Foreskin fibroblast (primary cell): Measurements from ENCODE around the gene TPM4.

DNA sequence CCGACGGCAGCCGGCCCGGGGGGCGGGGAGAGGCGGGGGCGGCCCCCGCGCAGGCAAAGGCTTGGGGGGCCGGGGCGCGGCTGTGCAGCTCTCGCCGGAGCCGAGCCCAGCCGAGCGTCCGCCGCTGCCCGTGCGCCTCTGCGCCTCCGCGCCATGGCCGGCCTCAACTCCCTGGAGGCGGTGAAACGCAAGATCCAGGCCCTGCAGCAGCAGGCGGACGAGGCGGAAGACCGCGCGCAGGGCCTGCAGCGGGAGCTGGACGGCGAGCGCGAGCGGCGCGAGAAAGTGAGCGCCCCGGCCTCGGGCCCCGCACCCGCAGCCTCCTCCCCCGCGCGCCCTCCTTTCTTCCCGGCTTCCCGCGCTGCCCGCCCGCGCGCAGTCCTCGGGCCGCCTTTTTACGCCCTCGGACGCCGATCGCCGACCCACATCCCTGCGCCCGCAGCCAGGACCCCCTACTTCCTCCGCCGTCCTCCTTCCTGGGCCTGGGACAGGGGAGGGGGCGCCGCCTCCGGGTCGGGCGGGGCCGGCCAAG lies at the start of gene TPM4:
Gene TPM4, plus strand, starts transcription at position 83 of the 532 bp plus-strand sequence.
- RRBS, result 2% methylated on average over 25 of the region's 74 CpGs

DNA sequence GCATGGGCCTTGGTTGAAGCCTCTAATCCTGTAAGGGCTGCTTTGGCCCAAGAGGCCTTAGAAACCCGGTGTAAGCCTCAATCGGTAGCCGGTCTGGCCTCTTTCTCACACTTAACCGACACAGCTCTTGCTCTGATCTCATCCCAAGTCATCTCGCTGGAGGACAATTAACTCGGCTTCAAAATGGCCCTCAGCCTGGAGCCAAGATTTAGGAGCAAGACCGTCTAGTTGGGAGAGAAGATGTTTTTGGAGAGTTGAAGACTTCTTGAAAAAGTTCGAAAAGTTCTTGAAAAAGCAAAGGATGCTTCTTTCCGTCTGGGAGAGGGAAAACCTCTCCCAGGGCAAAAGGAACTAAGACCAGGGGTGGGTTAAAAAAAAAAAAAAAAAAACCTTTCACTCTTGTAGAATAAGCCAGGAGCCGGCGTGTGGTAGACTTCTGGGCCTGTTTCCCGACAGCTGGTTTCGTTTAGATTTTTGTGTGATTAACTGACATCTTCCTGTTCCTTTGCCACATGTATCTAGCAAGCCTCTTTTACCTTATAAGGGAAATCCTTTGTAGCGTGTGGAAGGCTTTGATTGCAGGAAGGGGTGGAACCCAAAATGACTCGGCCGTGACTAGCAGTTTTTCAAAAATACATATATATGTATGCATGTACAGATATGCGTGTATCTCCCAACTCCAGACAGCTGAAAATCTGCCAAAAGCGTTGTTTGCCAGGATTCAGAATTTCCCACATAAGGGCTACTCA lies 2.3 kb downstream of the TPM4 start:
- RRBS, result no CpG with 5 or more reads among the region's 18 CpGs

GRCh38 chr19:16084425-16085066 lies 8.3 kb downstream of the TPM4 start:
- RRBS, result no CpG with 5 or more reads among the region's 11 CpGs

GRCh38 chr19:16132374-16133323 lies 10.8 kb upstream of the HSH2D start:
- RRBS, result 95% methylated on average over 7 of the region's 36 CpGs

GRCh38 chr19:16197080-16197353 lies 694 bp upstream of the AP1M1 start:
- RRBS, result no CpG with 5 or more reads among the region's 3 CpGs

DNA sequence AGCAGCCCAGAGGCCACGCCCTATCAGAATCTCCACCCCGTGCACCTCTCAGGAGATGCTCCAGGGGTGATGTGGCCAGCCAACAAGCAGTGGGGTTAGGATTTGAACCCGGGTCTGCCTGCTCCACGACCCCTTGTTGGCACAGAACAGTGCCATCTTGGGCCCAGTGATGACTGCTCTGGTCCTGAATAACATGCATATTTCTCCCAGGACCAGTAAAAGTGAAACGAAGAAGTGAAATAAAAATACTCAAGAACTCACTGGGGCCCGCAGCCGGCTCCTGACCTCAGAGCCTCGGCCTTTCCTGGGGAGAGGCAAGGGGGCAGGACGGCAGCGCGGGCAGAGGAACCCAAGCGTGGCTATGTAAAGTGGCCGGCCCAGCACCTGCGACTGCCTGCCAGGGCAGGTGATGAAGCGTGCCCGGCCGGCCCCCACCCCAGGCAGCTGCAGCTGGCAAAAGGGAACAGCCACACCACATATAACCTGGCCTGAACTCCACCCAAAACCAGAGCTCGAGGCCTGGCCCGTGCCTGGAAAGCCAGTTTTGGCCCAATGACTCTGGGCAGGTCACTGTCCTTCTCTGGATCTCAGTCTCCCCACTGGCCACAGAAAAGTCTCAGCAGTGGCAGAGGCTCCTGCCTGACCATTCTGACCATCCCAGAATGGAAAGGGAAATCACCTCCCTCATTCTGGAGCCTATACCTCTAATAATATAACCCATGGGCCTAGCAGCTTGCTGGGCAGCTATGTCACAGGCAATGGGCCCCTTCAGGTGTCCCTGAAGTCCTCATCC lies 62.2 kb downstream of the AP1M1 start:
- RRBS, result no CpG with 5 or more reads among the region's 19 CpGs

- RRBS, result 96% methylated on average over 2 of the region's 13 CpGs
These were observed 34.6 kb downstream of the KLF2 start for GRCh38 chr19:16359033-16359732.

DNA sequence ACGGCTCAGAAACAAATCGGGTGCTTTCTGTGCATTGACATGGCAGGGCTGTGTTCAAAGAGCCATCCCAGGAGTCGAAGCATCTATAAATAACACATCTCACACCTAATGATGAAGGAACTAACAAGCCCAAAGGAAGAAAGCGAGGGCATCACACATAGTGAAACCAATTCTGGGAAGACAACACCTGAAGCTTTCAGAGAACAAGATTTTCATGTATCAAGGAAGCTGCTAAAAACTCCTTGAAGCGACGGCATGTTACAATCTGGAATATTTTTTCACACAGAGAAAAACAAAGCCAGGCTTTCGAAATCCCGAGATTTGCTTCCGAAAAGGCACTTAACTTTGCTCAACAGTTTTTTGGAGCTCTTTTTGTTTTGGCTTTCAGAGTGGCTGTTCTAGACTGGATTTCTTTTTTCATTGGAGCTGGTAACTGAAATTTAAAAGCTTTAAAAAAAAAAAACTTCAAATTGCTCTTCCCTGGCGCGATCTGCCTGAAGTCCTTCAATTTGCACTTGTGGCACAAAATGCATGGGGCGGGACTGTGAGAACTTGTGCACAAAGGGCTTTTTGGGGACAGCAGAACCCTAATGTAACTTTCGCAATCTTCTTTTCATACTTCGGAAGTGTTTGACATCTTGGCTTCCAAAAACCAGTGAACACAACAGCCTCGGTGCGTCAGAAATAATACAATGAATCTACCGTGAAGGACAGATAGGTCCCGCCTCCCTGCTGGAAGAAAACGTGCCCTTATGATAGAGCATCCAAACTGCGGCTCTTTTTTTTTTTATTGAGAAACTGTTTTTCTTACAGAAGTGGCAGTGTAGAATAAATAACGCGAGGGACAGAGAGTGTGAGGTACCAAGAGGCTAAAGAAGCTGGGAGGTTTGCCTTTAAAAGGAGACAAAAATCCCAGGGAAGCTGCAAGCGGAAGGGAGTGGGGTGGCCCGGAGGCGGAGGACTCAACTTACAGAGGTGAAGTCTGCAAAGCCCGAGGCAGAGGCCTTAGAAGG lies 36.5 kb downstream of the KLF2 start:
- RRBS, result no CpG with 5 or more reads among the region's 26 CpGs

DNA sequence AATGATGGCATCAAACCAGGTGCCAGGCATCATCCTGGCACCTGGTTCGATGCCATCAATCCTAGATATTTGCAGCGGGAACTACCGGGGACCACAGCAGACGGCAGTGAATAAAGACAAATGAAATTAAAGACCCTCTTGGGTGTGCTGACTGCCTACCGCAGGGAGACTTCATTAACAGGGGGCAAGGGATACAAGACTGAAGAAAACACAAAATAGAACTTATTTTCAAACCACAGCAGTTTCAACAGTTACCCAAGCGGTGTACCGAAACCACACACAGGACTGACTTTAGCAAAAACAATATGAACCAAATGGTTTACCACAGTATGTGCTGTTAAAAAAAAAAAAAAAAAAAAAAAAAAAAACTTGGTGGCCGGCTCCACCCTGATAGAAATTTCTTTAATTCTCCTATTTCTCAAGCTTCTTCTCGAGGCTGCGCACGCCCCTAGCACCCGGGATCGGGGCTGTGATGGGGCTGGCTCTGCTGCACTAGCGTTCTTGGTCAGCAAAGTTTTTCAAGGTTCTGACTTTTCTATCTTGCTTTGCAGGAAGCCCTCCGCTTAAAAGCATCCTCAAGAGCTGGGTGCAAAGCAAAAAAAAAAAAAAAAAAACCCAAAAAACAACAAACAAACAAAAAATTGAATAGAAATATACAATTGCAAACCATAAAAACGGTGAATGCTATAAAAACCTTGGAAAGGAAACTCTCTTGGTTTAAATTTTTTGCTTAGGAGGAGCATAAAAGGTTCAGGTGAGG lies 42.7 kb downstream of the KLF2 start:
- RRBS, result 63% methylated on average over 5 of the region's 16 CpGs

- RRBS, result no CpG with 5 or more reads among the region's 27 CpGs
These were observed 48.9 kb downstream of the KLF2 start for GRCh38 chr19:16373216-16374154.

DNA sequence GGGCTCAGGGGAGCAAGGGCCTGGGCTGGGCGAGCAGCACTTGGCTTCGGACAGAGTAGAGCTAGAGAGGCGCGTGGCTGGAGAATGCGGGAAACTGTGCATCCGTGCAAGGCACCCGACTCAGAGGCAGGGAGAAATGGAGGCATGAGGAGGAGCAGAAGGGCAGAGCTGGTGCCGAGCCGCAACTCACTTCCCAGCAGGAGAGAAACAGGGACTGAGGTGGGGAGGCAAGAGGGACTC lies 10.8 kb downstream of the CHERP start:
- RRBS, result no CpG with 5 or more reads among the region's 9 CpGs

GRCh38 chr19:16542768-16543109 lies 502 bp upstream of the CHERP start:
- RRBS, result 1% methylated on average over 4 of the region's 17 CpGs

DNA sequence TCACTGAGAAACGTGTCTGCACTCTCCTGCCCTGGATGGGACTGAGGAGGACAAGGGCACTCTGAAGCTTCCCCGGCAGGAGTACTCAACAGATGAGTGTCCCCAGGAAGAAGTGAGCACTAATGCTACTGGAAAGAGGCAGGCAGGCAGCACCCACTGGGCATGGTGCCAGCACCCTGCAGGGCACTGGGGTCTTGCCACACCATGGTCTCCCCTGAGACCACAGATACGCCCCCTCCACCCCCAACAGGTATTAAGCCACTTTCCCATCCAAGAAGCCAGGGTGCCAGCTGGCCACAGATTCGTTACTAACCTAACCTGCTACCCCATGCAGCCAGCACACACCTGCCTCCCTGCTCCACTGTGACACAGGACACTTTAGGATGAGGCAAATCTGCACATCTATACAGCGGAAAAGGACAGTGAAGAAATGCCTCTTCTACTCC lies 17.8 kb upstream of the SLC35E1 start:
- RRBS, result no CpG with 5 or more reads among the region's 5 CpGs

- RRBS, result no CpG with 5 or more reads among the region's 4 CpGs
These were observed 19.0 kb upstream of the SLC35E1 start for GRCh38 chr19:16591008-16591751.

GRCh38 chr19:16961041-16961801 lies 65.4 kb downstream of the CPAMD8 start:
- RRBS, result no CpG with 5 or more reads among the region's 19 CpGs

DNA sequence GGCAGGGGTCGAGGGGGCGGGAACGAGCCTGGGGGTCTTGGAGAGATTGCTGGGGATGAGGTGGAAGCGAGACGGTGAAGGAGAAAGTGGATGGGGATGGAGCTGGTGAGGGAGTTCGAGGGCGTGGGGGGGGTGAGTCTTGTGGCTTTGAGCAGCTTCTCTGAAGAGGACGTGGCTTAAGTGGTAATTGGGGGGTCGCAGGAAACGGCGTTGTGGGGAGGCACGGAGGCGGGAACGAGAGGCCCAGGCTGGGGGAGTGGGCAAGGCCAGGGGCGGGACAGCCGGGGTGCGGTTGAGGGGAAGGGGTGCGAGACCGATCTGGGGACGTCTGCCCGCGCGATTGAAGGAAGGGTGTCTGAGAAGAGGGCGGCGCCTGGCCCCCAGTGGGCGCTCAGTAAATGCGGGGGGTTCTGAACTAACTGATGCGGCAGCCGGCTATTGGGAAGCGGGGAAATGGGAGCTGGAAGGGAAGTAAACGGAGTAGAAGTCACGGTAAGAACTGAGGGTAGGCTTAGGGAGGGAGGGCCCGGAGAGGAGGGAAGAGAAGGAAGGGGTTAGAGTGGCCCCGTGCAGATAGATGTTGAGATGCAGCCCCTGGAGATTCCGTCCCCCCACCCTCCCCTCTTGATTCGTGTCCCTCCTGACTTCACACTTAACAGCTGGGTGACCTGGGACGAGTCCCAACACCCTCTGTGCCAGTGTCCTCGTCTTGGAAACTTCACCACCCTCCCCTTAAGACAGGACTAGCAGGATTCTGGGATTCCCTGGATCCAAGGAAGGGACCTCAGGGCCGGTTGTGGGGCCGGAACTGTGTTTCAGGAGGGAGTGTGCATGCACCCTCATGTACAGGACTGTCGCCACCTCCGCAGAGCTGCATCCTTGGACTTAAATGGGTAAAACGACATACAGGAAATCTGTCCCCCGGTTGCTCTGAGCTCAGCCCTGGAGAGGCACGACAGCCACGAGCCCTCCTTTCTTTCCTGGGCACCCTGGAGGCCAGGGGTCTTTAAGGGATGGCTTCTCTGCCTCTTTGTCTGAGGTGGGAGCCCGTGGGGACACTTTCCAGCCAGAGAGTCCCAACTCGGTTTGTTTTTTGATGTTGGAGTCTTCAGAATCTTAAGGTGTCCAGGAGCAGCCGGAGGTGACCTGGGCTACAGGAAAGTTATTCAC lies 784 bp downstream of the MYO9B start:
- RRBS, result 1% methylated on average over 5 of the region's 49 CpGs

GRCh38 chr19:17079546-17080739 lies 4.4 kb downstream of the MYO9B start:
- RRBS, result 25% methylated on average over 3 of the region's 36 CpGs

GRCh38 chr19:17094853-17095802 lies 19.6 kb downstream of the MYO9B start:
- RRBS, result no CpG with 5 or more reads among the region's 22 CpGs

DNA sequence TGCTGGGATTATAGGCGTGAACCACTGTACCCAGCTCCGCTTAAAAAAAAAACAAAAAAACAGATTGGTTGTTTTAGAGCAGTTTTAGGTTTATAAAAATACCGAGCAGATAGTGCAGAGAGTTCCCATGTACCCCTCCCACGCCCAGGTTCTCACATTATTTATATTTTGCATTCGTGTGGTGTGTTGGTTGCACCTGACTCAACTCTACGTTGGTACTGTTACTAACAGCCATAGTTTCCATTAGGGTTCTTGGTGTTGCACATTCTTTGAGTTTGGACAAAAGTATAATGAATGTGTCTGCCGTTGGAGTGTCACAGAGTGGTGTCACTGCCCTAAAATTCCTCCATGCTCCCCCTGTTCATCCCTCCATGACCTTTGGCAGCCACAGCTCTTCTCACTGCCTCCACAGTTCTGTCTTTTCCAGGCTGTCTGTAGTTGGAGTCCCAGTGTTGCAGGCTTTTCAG lies 29.1 kb downstream of the MYO9B start:
- RRBS, result no CpG with 5 or more reads among the region's 7 CpGs

DNA sequence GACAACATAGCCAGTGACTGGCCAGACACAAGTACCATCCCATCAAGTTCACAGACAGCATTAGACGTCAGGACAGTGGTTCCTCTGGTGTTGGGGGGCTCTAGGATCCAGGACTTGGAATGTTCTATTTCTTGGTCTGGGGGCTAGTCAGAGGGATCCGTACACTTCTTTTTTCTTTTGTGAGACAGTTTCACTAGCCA lies 59.2 kb upstream of the USE1 start:
- RRBS, result no CpG with 5 or more reads among the region's 2 CpGs